Skin of body (tissue), 2 donors: ENCODE results near the gene RBM11.

- RAMPAGE, long total RNA: no peak
Measured at GRCh38 chr21:5123576-5124001, 5397.8 kb upstream of the TPTE start.

DNA sequence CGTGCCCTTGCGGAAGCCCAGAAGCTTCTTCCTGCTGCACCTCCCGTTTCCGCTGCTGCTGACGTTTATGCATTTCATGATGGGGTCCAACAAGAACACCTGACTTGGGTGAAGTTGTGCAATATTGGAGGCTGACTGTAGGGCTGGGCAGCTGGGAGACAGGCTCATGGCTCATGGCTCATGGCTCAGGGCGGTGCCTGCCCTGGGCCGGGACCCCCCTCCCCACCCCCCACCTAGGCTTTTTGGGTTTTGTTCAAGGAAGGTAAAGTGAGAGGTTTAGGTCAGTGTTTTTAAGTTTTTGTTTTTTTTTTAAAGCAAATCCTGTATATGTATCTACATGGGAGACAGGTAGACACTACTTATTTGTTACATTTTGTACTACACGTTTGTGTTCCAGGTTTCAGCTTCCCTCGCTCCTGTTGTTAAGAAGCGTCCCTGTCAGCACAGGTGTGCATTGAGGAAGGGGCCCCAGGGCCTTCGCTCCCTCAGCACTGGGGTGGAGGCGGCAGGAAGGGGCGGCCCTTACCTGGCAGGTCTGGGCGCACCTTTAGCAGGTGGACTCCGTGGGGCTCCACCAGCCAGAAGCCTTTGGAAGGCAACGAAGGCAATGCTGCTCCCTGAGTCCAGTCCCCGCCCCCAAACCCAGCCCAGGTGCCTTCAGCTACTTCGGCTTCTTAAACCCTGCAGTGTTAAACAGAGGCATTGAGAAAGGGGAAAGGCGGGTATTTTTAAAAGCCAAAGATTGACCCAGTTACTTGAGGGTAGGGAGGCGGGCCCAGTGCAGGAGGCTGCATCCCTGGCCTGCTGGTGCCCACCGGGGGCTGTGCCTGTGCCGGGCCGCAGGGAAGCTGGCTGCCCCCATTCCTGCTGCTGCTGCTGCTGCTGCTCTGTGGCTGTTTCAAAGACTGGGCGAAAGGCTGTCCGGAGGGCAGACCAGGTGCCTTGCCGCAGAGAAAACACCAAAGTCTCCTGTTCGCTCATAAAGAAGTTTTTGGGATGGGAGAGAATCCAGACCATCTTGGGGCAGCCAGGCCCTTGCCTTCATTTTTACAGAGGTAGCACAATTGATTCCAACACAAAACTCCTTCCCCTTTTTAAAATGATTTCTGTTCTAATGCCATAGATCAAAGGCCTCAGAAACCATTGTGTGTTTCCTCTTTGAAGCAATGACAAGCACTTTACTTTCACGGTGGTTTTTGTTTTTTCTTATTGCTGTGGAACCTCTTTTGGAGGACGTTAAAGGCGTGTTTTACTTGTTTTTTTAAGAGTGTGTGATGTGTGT lies 4398.7 kb upstream of the TPTE start:
- RAMPAGE, long total RNA: no peak

DNA sequence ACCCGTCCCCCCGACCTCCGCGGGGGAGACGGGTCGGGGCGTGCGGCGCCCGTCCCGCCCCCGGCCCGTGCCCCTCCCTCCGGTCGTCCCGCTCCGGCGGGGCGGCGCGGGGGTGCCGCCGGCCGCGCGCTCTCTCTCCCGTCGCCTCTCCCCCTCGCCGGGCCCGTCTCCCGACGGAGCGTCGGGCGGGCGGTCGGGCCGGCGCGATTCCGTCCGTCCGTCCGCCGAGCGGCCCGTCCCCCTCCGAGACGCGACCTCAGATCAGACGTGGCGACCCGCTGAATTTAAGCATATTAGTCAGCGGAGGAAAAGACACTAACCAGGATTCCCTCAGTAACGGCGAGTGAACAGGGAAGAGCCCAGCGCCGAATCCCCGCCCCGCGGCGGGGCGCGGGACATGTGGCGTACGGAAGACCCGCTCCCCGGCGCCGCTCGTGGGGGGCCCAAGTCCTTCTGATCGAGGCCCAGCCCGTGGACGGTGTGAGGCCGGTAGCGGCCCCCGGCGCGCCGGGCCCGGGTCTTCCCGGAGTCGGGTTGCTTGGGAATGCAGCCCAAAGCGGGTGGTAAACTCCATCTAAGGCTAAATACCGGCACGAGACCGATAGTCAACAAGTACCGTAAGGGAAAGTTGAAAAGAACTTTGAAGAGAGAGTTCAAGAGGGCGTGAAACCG lies 2263.4 kb upstream of the TPTE start:
- RAMPAGE, long total RNA: no peak

DNA sequence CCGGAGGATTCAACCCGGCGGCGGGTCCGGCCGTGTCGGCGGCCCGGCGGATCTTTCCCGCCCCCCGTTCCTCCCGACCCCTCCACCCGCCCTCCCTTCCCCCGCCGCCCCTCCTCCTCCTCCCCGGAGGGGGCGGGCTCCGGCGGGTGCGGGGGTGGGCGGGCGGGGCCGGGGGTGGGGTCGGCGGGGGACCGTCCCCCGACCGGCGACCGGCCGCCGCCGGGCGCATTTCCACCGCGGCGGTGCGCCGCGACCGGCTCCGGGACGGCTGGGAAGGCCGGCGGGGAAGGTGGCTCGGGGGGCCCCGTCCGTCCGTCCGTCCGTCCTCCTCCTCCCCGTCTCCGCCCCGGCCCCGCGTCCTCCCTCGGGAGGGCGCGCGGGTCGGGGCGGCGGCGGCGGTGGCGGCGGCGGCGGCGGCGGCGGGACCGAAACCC lies 2124.0 kb upstream of the TPTE start:
- RAMPAGE, long total RNA: no peak

DNA sequence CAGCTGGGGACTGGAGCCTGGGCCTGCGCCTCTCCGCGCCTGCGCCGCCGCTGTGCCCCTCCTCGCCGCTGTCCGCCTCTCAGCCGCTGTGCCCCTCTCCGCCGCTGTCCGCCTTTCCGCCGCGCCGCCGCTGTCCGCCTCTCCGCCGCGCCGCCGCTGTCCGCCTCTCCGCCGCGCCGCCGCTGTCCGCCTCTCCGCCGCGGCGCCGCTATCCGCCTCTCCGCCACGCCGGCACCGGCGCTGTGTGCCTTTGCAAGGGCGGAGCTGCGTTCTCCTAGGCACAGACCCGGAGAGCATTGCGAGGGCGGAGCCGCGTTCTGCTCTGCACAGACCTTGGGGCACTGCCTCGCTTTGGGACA lies 1869.7 kb upstream of the TPTE start:
- RAMPAGE, long total RNA: no peak

- RAMPAGE, long total RNA: no peak
Measured at GRCh38 chr21:8993800-8994787, 1527.3 kb upstream of the TPTE start.

DNA sequence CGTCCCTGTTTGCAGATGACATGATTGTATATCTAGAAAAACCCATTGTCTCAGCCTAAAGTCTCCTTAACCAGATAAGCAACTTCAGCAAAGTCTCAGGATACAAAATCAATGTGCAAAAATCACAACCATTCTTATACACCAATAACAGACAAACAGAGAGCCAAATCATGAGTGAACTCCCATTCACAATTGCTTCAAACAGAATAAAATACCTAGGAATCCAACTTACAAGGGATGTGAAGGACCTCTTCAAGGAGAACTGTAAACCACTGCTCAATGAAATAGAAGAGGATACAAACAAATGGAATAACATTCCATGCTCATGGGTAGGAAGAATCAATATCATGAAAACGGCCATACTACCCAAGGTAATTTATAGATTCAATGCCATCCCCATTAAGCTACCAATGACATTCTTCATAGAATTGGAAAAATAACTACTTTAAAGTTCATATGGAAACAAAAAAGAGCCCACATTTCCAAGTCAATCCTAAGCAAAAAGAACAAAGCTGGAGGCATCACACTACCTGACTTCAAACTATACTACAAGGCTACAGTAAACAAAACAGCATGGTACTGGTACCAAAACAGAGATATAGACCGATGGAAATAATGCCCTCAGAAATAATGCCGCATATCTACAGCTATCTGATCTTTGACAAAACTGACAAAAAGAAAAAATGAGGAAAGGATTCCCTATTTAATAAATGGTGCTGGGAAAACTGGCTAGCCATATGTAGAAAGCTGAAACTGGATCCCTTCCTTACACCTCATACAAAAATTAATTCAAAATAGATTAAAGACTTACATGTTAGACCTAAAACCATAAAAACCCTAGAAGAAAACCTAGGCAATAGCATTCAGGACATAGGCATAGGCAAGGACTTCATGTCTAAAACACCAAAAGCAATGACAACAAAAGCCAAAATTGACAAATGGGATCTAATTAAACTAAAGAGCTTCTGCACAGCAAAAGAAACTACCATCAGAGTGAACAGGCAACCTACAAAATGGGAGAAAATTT lies 1520.8 kb upstream of the TPTE start:
- RAMPAGE, long total RNA: no peak

DNA sequence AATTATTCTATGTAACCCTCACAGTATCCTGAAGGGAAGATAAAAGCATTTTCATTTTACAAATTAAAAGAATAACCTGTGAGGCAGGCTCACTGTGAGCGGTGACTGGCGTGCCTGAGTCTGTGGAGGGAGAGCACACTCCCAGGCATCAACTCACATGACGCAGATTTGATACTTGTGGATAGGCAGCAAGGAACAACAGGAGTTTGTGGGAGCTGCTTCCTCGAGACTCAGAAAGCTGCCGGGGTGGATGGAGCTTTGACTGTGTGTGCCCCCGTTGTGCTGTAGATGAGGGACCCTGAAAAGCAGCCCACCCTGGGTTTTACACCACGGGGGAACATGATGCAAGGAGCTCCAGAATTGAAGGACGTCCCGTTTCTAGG lies 764.3 kb upstream of the TPTE start:
- RAMPAGE, long total RNA: no peak

DNA sequence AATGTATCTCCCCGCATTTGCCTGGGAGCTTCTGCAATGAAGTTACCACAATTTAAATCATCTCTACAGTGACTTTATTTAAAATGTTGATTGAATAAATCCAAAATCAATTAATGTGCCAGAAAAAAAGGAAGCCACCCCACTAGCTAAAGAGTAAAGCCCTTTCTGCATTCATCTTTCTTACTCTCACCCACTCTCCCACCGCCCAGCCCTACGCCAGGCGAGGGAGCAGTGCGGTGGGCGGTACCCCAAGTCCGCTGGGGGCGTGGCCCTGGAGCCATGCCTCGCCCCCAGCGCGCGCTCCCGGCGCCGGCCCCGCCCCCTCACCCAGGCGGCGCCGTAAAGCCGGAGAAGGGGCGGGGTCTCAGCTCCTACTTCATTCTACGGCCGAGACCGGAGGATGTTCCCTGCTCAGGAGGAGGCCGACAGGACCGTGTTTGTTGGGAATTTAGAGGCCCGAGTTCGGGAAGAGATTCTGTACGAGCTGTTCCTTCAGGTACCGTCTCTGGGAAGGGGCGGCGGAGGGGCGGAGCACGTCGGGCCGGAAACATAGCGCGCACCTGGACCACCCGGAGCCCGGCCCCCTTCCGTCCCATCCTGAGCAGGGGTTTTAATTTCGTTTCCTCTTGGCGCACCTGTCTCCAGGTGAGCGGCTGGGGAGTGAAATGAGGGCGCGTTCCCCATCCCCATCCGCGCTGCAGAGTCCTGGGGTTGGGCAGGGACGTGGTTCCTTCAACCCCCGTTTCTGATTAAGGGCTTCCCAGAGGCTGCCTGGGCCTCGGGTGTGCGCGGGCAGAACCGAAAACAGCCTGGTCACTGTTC lies at the start of gene RBM11:
TSS of gene RBM11 (plus strand) at position 371 of the 822 bp plus-strand sequence.
- RAMPAGE, long total RNA: no peak

GRCh38 chr21:14486509-14487413 lies 59.4 kb downstream of the SAMSN1 start:
- RAMPAGE, long total RNA: no peak

DNA sequence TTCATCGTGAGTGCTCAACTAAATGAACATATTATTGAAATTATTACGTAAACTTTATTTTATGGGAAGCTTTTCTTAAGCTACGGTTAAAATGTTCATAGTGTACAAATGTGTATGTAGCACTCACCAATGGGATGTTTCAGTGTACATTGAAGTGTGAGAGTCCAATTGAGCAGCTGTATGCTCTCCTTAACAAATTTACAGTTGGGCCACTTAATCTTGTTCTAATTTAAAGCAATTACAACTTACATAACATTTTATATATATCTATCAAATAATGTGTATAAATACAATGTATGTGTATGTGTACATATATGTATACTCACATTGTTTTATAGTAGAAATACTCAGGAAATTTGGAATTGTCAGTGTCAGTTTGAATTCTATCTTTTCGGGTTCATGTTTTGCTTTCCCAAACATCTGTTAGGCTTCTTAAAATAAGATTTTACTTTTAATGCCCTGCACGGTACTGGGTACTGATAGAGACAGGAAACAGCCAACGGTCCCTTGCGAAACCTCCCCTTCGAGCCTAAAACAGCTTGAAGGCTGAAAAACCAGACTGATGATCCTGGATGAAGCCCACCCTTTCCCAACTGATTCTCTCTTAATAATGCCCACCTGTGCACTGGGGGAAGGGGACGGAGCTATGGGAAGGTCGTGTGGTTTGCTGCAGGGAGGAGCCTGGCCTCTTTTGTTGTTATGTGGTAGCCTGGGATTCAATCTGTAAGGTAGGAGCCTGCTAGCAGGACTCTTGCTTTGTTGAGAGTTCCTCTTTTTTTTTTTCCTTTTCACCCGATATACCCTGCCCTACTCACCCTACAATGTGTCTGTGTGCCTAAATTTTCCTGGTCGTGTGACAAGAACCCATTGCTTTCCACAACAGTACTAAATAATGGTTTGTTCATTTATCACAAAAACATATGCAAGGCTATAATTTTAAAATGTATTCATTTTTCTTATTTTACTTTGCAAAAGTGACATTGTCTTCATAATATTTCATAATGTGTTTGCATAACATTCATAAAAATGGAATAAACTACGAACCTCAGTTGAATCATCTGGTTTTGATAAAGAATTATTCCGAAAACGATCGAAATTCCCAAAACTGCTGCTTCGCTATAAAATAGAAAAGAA lies 25.6 kb downstream of the SAMSN1 start:
- RAMPAGE, long total RNA: no peak

DNA sequence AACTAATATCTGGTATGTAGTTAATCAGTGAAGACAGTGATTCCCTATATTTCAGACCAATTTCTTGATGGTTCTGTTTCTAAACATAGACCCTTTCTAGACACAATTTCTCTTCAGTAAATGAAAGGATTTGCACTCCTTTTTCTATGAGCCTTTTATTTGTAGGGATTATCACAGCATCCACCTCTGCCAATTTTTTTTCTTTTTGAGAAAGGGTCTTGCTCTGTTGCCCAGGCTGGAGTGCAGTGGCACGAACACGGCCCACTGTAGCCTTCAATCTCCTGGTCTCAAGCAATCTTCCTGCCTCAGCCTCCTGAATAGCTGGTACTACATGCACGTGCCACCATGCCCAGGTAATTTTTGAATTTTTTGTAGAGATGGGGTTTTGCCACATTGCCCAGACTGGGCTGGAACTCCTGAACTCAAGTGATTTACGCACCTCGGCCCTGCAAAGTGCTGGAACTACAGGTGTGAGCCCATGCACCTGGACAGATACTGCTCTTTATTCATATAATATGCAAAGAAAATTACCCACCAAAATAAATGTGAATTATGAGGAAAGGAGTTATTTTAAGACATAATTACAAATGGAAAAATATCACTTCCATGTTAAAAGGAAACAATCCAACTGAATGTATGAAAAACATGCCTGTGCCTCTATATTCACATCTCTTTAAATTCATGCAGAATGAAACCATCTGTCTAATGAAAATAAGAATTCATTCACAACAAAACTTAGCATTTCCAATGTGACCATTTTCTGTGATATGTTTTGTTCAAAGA lies 2.1 kb downstream of the SAMSN1 start:
- RAMPAGE, long total RNA: no peak

GRCh38 chr21:14691875-14692484 lies 145.9 kb upstream of the SAMSN1 start:
- RAMPAGE, long total RNA: no peak

DNA sequence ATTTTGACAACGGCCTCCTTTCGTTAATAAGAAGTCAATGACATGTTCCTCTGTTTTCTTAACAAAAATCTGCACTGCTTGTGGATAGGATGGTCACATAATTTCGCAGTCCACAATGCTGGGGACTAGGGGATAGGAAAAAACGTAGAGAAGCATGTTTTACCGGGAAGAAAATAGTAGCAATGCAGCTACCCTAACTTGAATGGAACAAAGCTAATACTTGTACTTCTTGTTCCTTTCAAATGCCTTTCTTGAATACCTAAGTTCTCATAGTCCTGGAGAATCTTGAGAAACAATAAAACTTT lies 195.9 kb downstream of the NRIP1 start:
- RAMPAGE, long total RNA: no peak

DNA sequence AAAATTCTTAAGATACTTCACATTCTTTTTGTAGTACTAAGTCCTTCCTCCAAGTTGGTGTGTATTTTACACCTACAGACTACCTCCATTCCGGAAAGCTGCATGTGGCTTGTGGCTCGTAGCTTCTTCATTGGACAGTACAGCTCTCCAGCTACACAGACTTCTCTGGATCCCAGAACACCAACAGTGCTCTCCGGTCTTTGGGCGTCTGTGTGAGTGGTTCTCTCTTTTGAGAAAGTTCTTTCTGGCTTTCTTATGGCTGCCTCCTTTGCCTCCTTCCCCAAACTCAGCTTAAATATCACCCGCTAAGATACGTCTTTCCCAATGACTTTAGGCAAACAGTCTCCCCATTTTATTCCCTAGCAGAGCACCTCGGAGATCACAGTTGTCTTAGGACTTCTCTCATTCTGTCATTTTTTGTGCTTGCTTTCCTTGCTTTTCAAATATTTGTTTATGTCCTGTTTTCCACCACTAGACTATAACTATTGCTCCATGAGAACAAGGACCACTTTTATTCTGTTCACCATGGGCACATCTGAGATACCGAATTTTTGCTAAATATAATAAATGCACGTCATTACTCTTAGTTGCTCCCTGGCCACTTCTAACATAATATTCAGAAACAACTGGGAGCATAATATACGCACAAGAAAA lies 68.5 kb downstream of the NRIP1 start:
- RAMPAGE, long total RNA: no peak

GRCh38 chr21:15027761-15028636 lies 36.8 kb downstream of the NRIP1 start:
- RAMPAGE, long total RNA: no peak

GRCh38 chr21:15036491-15036852 lies 28.3 kb downstream of the NRIP1 start:
- RAMPAGE, long total RNA: no peak

DNA sequence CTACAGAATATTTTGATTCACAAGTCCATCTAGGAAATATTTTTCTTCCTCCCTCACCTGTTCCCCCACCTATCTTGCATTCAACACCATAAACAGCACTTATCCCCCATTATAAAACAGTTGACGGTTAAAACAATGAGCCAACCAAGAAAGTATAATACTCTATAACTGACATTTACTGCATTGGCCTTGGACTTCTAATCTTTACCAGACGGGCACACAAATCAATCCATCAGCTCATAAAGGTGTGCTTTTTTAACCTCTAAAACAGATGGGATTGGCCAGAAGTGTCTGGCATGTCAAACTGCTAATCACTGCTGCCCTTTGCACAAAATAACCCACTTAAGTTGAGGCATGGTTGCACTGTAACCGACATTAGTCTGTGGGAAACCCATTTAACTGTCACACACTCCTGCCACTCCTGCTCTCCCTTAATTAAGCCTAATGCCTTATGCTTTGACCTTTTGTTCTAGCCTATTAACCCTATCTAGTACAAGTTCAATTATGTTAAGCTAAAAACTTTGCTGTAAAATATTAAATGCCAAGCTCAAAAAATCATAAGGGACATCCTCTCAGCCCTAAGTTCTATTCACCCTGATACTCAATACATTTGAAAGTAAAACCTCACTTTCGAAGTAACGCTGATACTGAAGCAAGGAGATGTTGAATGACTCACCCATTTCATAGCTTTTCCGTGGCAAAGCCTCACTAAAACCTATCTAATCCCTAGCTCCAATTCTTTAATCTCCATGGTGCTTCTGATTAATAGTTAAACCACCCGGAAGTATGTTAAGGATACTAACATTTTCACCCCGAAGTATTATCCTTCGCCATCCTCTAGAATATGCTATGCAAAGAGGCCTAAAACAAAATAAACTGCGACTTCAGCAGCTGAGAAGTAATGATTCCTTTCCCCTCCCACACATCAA lies 13.0 kb downstream of the NRIP1 start:
- RAMPAGE, long total RNA: no peak

- RAMPAGE, long total RNA: no peak
Measured at GRCh38 chr21:15054156-15055118, 10.4 kb downstream of the NRIP1 start.

GRCh38 chr21:15057739-15058862 lies 6.7 kb downstream of the NRIP1 start:
- RAMPAGE, long total RNA: no peak